ENCODE measurements around the gene DDIAS.

GRCh38 chr11:78039856-78040866 is 17.1 kb upstream of the KCTD14 start:
- PRO-cap, 3 experiments, result no peak in any of the 3 experiments
- RAMPAGE, long total RNA, result no peak
- RRBS, 2 experiments, result no CpG with 5 or more reads among the region's 13 CpGs

GRCh38 chr11:78046126-78046697 is 17.4 kb upstream of the THRSP start:
- PRO-cap, 3 experiments, result no peak in any of the 3 experiments
- RAMPAGE, long total RNA, result no peak
- RRBS, 2 experiments, result 2 to 3% methylated on average over 6 of the region's 24 CpGs

GRCh38 chr11:78090504-78090856 is 10.8 kb upstream of the NDUFC2 start:
- PRO-cap, 3 experiments, result no peak in any of the 3 experiments
- RAMPAGE, long total RNA, result no peak
- RRBS, 2 experiments, result no CpG with 5 or more reads among the region's 6 CpGs

- PRO-cap, 3 experiments, result no peak in any of the 3 experiments
- RAMPAGE, long total RNA, result no peak
- RRBS, 2 experiments, result no CpG with 5 or more reads among the region's 7 CpGs
These were observed 7.3 kb downstream of the ALG8 start for GRCh38 chr11:78131781-78132893.

DNA sequence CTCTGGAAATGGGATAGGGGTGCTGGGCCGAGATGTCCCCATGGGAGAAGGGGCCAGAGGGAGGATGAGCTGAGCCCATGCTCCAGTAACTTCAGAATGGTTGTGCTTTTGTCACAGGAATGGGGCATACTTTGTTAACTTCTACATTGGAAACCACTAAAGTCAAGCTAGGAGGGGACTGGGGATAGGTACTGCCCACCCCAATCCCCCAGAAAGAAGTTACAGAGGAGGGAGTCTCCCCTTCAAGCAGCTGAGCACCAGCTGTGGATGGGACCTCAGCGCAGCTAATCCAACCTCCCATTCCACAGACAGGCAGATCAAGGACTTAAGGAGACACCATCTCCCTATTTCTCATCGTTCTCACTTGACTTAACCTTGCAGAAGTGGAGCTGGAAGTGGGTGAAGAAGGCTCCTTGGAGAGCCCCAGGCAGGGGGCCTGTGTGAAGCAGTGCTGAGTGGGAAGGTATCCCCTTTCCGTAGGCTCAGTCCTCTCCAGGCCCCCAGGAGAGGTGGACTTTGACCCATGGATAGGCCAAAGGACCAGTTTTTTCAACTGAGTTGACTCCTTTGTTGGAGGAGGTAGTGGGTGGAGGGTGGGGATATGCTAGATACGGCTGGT is 27.2 kb downstream of the USP35 start:
- PRO-cap, 3 experiments, result no peak in any of the 3 experiments
- RAMPAGE, long total RNA, result no peak
- RRBS, 2 experiments, result no CpG with 5 or more reads among the region's 5 CpGs

DNA sequence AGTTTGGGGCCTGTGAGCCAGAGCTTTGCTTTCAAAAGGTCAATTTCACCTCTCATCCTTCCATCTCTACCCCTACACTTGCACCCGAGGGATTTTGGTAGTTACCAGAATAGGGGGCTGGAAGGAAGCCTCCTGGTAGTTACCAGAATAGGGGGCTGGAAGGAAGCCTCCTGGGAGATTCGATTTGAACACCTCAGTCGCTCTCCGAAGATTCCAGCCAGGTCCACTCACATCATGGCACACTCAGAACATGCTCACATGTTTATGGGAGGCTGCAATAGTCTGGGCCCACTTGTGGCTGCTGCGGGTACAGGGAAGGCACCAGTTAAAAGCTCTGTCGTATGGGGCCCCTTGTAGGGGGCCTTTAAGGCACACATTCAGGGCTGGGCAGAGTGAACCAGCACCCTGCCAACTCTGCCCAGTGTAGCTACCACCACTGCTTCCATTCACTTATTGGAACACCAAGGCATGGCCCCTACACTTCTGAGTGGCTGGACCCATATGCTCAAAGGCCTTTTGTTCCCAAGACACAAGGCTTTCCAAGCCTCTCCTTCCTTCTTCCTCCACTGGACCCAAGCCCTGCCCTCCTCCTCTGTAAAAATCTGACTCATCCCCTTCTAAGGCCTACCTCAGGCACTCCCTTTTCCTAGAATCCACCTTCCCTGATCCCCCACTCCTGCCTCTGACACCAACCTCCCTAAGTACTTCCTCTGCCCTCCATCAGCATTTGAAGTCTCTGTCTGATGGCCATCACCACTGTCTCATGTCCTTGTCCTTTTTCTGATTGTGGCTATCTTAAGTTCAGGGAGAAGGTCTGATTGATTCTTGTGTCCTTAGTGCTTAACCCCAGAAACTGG is 28.0 kb downstream of the USP35 start:
- PRO-cap, 3 experiments, result no peak in any of the 3 experiments
- RAMPAGE, long total RNA, result no peak
- RRBS, 2 experiments, result no CpG with 5 or more reads among the region's 6 CpGs

DNA sequence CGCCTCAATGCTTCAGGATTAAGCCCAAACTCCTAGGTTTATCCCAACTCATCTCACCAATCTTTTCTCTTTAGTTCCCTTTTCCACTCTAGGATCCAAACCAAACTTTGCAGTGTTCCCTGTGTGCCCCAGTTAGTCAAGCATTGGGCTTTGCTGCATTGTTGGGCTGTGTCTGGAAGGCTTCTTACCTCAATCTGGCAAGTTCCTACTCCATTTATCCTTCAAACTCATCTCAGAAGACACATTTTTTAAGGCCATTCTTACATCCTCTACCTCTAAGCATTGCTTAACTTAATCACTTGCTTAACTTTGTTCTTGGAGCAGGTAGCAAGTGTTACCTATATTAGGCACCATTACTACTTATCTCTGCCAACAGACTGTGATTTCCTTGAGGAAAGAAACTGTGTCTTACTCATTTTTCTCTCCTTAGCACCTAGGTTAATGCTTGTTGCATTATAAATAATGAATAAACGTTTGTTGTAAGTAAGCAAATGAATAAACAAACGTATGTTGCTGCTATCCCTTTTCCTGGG is 41.0 kb downstream of the USP35 start:
- PRO-cap, 3 experiments, result no peak in any of the 3 experiments
- RAMPAGE, long total RNA, result no peak
- RRBS, 2 experiments, result no CpG with 5 or more reads among the region's 3 CpGs

GRCh38 chr11:78313235-78313786 is 104.3 kb downstream of the GAB2 start:
- PRO-cap, 3 experiments, result no peak in any of the 3 experiments
- RAMPAGE, long total RNA, result no peak
- RRBS, 2 experiments, result no CpG with 5 or more reads among the region's 2 CpGs

- PRO-cap, 3 experiments, result no peak in any of the 3 experiments
- RAMPAGE, long total RNA, result no peak
- RRBS, 2 experiments, result no CpG with 5 or more reads among the region's 7 CpGs
These were observed 65.3 kb downstream of the GAB2 start for GRCh38 chr11:78352231-78352904.

GRCh38 chr11:78400007-78400600 is 17.5 kb downstream of the GAB2 start:
- PRO-cap, 3 experiments, result no peak in any of the 3 experiments
- RAMPAGE, long total RNA, result no peak
- RRBS, 2 experiments, result no CpG with 5 or more reads among the region's 1 CpG

DNA sequence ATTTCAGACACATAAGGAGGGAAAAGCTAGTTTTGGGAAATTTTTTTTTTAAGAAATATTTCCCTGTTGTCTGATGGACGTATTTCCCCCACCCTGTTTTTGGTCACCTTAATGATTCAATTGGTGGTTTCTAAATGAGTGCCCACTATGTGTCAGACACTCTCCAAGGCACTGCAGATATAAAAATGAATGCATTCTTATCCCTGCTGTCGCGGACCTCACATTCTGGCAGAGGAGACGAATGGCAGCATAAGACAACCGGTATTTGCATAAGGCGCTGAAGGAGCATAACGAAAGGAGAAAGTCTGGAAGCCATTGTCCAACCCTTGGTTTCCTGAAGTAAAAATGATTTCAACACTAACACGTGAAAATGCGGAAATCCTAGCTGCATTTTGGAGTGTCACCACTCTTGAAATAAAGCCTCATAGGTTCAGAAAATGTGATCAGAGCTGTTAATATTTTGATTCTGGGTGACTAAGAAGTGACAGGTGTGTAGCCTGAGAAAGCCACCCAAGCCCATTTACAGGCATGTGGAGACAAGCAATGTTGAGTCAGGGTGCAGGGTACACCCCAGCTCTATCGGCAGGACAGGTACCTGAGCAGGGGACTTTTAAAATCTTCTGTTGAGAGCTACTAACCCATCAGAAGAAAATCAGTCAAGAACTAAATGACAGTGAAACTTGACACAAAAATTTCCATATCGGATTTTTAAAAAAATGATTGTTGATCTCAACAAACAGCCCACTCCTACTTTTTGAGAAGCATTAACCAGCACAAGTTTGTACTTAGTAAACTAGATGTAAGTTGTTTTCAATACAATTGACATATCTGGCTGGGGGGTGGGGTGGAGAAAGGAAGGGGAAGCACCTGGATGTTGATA is 10.2 kb upstream of the GAB2 start:
- PRO-cap, 3 experiments, result no peak in any of the 3 experiments
- RAMPAGE, long total RNA, result no peak
- RRBS, 2 experiments, result no CpG with 5 or more reads among the region's 11 CpGs

- PRO-cap, 3 experiments, result no peak in any of the 3 experiments
- RAMPAGE, long total RNA, result no peak
- RRBS, 2 experiments, result no CpG with 5 or more reads among the region's 4 CpGs
These were observed 235.1 kb upstream of the NARS2 start for GRCh38 chr11:78809722-78810279.

DNA sequence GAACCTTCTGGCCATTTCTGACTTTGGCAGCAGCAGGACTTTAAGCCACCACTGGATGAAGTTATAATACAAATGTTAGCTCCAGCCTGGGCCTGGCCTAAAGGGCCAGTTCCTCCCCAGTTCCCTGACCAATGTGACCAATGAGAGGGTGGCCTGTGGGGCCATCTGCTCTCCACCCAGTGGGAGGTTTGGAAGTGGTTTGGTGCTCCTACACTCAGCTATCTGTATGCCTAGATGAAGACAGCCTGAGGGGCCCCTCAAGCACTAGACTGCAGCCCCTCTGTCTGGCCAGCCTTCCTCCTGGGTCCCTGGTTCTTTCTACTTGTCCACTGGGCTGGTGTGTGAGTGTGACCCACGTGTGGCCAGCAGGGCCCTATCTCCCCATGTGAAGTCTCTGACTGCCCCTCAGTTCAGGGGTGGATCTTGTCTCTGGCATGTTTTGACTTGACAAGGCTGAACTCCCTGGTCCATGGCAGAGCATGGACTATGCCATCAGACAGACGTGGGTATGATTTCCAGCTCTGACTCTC is 254.2 kb upstream of the NARS2 start:
- PRO-cap, 3 experiments, result no peak in any of the 3 experiments
- RAMPAGE, long total RNA, result no peak
- RRBS, 2 experiments, result no CpG with 5 or more reads among the region's 2 CpGs

DNA sequence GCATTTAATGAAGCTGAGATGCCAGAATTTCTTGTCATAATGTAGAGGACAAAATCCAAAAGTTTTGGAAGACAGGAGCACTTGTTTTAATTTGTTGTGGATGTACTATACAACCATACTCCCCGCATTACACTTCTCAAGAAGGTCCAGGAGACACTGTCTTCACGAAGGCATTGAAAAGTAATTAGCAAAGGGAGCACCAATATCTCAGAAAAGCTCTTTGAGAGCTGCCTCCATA is 1023.9 kb downstream of the FAM181B start:
- PRO-cap, 3 experiments, result no peak in any of the 3 experiments
- RAMPAGE, long total RNA, result no peak
- RRBS, 2 experiments, result no CpG with 5 or more reads among the region's 2 CpGs

GRCh38 chr11:81869947-81870579 is 863.6 kb downstream of the FAM181B start:
- PRO-cap, 3 experiments, result no peak in any of the 3 experiments
- RAMPAGE, long total RNA, result no peak
- RRBS, 2 experiments, result no CpG with 5 or more reads among the region's 3 CpGs

DNA sequence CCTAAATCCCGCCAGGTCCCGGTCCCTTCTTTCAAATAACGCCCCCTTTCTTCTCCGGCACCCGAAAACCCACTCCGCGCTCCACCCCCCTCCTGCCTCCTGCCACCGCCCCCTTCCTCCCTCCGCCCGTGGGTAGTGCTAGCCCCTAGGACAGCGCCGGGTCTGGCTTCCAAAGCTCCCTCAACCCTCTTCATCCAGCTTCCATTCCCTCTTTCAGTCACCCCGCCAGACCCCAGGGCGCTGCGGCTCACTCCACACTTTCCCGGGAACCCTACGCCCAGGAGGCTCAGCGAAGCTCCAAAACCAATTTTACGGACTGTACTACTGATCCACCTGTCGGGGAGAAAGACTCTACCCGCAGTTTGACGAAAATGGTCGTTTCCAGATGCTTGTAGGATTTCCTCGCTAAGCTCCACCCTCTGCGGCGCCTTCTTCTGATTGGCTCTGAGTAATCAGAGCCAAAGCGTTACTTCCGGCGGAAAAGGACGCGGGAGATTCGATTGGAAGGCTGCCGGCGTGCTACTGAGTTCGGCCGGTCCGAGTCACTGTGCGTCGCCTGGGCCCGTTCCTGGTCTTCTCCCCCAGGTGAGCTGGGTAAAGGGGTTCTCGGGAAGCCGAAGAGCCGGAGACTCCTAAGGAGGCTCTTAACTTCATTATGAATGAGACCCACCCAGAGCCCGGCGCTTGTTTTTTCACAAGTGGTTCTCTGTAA is at the start of gene DDIAS:
Gene DDIAS (plus strand): TSS at position 499 of the 712 bp plus-strand sequence.
- PRO-cap, 3 experiments, result peak in 3 of 3 experiments; most common plus-strand start position 493 of the sequence (in 1); most common minus-strand start position 273 of the sequence (in 2)
- RAMPAGE, long total RNA, result no peak
- RRBS, 2 experiments, result 1 to 4% methylated on average over 25 to 26 of the region's 45 CpGs

GRCh38 chr11:82924059-82924447 is 22.5 kb downstream of the DDIAS start:
- PRO-cap, 3 experiments, result no peak in any of the 3 experiments
- RAMPAGE, long total RNA, result no peak
- RRBS, 2 experiments, result no CpG with 5 or more reads among the region's 2 CpGs

DNA sequence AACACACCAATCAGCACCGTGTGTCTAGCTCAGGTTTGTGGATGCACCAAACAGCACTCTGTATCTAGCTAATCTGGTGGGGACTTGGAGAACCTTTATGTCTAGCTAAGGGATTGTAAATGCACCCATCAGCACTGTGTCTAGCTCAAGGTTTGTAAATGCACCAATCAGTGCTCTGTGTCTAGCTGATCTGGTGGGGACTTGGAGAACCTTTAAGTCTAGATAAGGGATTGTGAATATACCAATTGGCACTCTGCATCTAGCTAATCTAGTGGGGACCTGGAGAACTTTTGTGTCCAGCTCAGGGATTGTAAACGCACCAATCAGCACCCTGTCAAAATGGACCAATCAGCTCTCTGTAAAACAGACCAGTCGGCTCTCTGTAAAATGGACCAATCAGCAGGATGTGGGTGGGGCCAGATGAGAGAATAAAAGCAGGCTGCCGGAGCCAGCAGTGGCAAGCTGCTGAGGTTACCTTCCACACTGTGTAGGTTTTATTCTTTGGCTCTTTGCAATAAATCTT is 69.7 kb downstream of the DDIAS start:
- PRO-cap, 3 experiments, result no peak in any of the 3 experiments
- RAMPAGE, long total RNA, result no peak
- RRBS, 2 experiments, result no CpG with 5 or more reads among the region's 4 CpGs

GRCh38 chr11:82994433-82995056 is 77.2 kb downstream of the RAB30 start:
- PRO-cap, 3 experiments, result no peak in any of the 3 experiments
- RAMPAGE, long total RNA, result no peak
- RRBS, 2 experiments, result no CpG with 5 or more reads among the region's 4 CpGs

DNA sequence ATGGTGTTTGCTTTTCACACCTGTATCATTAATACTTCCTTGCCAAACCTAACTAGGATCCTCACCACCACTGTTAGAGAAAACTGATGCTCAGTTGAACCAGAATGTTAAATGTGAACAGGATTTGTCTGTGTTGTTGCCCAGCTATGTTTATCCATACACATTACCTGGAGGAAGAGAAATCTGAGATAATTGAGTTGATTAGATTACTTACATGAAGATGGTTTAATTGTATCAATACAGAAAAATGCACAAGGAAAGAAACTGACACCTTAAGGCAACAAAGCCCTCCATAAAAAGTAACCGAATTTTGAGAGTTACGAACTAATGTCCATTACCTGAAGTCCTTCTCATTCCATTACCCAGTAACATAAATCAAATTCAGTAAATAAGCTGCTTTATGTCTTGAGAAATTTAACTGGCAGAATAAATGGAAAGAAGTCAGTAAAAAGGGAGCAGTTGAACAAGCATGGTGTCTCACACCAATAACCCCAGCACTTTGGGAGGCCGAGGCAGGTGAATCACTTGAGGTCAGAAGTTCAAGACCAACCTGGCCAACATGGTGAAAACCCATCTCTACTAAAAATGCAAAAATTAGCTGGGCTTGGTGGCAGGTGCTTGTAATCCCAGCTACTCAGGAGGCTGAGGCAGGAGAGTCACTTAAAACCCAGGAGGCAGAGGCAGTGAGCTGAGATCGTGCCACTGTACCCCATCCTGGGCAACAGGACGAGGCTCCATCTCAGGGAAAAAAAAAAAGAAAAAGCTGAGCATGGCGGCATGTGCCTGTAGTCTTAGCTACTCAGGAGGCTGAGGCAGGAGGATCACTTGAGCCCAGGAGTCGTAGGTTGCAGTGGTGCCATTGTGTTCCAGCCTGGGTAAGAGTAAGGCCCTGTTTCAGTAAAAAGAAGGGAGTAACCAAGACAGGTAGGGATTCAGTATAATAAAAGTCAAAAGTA is 7.7 kb upstream of the RAB30 start:
- PRO-cap, 3 experiments, result no peak in any of the 3 experiments
- RAMPAGE, long total RNA, result no peak
- RRBS, 2 experiments, result no CpG with 5 or more reads among the region's 7 CpGs